Zone of skin (tissue), 1 donor: ENCODE results near the gene THYN1.

DNA sequence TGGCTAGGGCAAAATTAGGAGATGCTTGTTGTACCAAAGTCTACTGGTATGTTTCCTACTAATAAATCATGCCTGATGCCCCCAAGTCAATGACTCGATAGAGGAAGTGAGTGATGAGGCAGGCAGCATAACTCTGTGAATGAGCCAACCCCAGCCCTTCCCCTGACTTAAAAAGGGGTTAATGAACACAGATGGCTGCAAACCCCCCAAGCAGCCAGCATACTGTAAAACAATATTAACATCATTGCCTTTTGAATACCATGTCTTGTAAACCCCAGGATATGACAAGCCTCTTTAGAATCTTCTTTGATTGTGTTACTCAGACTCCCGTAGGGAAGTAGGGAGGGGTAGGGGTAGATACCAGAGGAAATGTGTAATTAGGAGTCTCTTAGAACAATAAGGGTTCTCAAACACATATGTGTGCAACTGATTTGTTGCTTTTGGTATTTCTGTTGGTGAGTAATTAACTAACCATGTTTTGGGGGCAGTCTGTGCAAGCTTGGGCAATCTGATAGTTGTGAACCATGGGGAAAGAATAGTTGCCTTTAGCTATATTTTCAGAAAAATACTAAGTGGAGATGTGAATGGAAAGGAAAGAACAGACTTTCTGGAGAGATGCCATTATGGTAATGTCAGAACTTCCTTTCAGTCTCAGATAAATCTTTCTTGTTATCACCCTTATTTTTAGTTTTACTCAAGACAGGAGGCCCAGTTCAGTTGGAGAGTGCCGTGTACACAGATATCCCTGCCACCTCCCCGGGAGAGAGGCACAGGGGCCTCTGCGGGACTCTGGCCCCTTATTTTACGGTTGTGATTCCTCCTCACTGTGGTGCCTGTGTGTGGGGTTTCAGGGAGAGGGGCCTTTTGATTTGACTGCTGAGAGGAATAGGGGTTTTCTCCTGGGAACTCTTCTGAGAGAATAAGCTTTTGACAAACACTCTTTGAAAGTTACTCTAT, 701.9 kb downstream of the NTM start:
- RRBS: no CpG with 5 or more reads among the region's 6 CpGs

DNA sequence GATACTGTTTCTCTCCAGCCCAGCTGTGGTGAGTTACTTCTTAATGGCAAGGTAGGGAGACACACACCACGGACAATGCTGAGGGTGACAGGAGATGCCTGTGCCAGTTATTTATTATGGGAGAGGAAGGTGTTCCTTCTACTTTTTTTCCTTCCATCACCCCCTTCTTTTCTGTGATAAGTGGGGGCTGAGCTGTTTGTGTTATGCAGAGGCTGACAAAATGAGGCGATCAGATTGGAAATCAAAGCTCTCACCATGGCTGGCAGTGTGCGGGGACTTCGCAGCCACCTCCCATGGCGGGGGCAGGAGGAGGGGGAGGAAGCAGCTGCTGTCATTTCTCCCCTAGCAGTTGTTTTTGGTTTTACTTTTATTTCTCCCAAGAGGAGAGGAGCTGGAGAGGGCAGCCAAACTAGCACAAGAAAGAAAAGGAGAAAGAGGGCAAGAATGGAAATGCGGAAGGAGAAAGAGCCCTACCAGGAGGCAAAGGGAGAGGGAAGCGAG, 755.9 kb downstream of the NTM start:
- RRBS: no CpG with 5 or more reads among the region's 7 CpGs

- RRBS: no CpG with 5 or more reads among the region's 2 CpGs
Observed at GRCh38 chr11:132914751-132915042, 617.6 kb downstream of the OPCML start.

DNA sequence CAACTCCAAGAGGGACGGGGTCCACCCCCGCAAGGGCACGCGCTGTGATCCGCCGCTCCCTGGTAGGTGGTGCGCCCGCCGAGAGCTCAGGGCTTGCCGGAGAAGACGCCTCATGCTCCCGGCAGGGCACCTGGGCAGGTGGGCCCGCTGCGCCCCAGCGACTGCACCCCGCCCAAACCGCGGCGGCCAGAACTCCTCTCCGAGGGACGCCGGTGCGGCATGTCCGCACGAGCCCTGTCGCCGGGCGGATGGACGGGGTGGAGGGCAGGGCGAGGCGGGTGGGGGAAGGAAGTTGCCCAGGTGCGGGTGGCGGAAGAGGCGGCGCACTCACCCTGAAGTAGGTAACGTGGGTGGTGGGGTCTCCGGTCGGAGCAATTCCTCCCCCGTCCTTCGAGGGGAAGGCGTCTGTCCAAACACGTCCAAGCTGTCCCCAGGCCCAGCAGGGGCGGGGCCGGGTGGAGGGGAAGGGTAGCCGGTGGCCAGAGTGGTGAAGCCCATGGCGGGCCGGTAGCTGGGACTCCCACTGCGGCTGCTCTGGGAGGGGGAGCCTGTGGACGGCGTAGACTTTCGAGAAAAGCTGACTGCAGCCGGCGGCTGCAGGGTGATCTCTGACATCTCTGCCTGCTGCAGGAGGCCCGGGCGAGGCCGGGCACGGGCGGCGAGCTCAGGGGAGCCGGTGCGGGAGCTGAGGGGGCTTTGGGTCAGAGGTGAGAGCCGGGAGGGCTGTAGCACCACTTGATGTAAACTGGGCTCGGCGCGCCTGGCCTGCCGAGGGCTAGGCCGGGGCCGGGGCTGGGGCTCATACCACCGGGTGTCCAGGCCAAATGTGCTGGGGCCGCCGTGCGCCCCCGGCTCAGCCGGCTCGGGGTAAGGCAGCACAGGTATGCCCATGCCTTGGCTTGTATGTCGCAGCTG, 37.1 kb downstream of the IGSF9B start:
- RRBS: 50% methylated on average over 42 of the region's 76 CpGs

GRCh38 chr11:133934451-133935301, 22.1 kb downstream of the IGSF9B start:
- RRBS: 10% methylated on average over 4 of the region's 30 CpGs

DNA sequence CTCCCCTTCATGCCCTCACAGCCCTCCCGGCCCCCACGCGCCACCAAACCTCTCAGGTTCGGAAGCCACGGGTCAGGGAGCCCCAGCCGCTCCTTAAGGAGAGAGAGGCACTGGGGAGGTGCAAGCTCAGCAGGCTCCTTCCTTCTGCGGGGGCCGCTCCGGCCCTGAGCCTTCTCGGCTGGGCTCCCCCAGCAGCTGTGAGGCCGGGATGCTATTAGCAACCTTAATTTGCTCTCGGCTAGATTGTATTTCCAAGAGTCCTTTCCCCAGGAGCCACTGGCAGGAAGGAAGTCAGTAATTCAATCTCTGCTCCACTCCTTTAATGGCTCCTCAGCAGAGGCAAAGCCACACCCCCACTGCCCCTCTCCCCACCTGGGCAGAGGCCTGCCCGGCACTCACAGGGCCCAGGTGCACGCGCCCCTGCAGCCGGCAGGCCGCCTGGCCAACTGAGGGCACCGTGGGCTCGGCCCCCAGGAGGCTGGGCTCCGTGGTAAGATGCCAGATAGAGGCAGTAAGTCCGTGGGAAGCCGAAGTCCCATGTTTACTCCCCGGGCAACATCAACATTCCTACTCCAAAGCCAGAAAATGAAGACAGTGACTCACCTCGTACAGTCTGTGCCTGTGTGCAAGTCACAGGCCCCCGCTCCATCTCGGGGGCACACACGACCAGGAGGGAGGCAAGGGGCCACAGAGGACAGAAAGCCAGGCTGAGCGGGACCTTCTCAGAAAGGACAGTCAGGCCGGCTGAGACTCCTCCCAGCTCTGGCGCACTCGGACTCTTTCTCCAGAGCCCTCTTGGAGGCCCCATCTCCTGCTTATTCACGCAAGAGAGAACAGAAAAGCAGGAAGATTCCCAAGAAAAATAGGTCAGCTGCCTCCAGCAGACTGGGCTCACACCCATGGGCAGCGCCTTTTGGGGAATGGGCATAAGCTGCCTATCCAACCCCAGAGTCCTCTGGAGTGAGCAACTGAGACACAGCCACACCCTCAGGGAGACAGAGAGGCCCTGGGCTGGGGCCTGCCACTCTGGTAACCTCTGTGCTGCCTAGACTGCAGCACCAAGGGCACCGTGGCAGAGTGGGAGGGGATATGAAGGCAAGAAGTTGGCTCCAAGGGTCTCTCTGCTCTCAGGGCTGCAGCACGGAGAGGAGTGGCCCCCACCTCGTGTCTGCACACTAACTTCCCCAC, 5.0 kb downstream of the IGSF9B start:
- RRBS: 6% methylated on average over 14 of the region's 36 CpGs

DNA sequence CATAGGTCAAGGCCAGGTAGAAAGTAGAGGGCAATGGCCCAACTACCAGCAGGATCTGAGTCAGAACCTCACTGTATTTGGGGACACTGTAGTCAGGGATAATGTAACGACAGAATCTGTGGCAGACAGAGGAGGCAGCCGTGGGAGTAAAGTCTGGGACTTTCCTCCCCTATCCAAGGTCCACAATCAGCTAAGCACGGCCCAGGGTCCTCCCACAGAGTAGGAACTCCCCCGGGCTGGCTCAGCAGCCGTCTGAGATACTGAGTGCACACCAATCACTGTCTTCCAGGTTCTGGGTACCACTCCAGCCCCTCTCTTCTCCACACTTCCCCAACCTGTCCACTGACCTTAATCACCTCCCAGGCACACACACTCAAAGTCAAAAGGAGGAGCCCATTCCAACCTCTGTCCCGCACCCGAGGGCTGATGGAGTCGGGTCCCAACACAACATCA, 3.2 kb downstream of the IGSF9B start:
- RRBS: no CpG with 5 or more reads among the region's 8 CpGs

- RRBS: no CpG with 5 or more reads among the region's 8 CpGs
Observed at GRCh38 chr11:134037742-134037955, 31.2 kb upstream of the JAM3 start.

DNA sequence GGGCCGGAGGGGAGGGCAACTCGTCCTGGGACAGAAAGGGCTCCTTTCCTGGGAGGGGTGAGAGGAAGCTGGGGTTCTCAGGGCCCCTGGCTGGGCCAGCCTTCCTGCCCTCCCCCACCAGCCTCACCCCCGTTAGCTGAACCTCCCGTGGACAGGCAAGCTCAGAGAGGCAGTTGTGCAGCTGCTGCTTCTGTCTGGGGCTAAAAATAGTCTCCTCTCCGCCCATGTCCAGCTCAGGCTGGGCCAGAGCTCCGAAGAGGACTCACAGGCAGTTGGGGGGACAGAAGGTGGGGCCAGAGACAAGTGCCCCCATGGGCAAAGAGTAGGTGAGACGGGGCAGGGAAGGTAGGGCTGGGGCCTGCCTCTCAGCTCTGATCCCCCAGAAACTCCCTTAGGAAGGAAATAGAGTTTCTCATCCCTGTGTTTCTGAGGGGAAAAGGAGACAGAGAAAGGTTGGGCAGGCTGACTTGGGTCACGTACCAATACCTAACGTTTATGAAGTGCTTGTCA, 29.6 kb upstream of the JAM3 start:
- RRBS: no CpG with 5 or more reads among the region's 9 CpGs

DNA sequence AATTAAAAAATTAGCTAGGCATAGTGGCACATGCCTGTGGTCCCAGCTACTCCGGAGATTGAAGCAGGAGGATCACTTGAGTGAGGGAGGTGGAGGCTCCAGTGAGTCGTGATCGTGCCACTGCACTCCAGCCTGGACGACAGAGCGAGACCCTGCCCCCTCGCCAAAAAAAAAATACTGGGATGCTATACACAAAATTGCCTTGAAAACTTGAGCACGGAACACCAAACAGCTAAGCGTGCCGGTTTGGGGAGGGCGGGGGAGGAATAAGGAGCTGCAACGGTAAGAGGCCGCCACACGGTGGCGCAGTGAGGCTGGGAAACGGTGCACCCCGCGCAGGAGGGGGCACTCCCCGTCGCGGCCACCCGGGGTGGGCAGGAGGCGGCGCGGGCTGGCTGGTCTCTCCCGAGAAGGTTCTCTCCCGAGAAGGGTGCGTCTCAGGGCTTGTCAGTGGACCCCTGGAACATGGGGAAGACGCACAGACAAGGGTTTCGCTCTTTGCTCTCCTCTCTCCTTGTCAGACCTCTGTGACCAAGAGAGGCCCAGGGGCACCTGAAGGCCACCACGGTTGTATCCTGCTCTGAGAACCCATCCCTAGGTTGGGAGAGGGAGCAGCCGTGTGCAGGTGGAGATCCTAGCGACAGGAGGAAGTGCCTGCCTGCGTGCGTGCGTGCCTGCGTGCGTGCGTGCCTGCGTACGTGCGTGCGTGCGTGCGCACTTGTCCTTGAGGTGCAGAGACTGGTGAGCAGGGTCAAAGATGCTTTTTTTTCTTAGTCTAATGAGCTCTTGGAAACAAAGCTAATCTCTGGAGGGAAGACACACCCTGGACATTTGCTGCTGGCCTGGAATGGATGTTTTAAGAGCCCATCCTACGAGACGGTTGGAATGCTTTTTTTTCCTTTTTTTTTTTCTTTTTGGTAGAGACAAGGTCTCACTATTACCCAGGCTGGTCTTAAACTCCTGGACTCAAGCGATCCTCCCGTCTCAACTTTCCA, 18.2 kb upstream of the JAM3 start:
- RRBS: 1% methylated on average over 8 of the region's 48 CpGs

GRCh38 chr11:134224739-134225314, 356 bp downstream of the VPS26B start:
- RRBS: 1% methylated on average over 30 of the region's 64 CpGs

GRCh38 chr11:134250676-134251733, 2.1 kb downstream of the THYN1 start:
- RRBS: no CpG with 5 or more reads among the region's 5 CpGs

DNA sequence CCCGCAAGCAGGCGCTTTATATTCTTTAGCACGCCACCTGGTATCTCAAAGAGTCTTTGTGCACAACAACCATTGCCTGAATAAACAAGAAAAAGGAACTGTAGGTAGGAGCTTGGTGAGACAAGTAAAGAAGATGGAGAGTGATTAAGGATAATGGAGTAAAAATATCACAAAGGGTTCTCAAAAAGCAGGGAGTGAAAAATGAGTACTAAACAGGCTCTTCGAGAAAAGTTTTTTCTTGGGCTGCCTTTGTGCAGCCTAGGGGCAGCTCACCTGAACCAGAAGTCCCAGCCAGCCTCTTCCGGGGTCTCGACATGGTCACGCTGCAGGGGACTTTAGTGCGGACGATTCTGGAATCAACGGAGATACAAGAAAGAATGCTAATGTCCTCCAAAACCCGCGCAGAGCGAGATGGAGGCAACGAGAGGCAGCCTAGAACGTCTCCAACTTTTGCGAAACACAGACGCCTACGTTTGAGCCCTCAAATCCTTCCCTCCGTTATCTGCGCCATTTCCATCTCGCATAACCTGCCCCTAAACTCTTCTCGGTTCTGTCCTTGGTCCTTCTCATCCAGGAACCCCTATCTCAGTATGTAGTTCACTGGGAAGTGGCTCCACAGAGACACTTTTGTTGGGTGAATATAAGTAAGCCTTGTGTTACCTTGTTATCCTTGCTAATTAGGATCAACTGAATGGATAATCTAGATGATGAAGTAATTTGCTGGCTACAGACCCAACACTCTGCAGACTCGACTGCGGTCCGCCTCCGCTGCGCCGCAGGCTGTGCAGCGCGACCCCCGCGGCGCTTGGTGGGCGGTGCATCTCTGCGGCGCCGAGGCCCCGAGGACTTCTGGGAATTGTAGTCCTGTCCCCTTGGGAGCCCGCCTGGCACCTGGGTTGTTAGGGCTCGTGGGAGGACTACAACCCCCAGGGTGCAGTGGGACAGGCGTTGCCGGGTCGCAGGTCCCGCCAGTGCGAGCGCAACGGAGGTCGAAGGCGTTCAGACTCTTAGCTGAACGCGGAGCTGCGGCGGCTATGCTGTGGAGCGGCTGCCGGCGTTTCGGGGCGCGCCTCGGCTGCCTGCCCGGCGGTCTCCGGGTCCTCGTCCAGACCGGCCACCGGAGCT, at the start of gene THYN1:
TSS of gene THYN1 (minus strand) at position 786 of the 1,125 bp plus-strand sequence.
- RRBS: 2% methylated on average over 12 of the region's 66 CpGs

DNA sequence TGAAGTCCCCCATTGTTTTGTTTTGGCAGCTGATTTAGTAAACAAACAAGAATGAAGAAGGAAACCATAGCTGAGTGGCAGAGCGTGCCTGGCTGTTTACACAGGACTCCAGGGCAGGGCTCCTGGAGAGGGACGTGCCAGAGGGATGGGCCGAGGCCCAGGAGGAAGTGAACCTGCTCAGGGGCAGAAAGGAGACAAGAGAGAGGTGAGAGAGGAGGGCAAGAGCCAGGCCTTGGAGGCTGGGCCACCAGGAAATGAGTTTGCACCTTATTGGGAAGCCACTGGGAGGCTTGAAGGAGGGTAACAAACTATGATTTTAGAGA, 85.6 kb upstream of the B3GAT1 start:
- RRBS: no CpG with 5 or more reads among the region's 3 CpGs